Metastatic Lung Carcinoma in the Adrenal Gland (tissue), 1 donor: ENCODE measurements around the gene DNAAF5.

- PRO-cap = no peak
Measured at GRCh38 chr7:34780-35776, 157.3 kb upstream of the FAM20C start.

GRCh38 chr7:196774-197667, 4.7 kb downstream of the FAM20C start:
- PRO-cap = no peak

- PRO-cap = no peak
Measured at GRCh38 chr7:216637-217236, 24.4 kb downstream of the FAM20C start.

GRCh38 chr7:244356-245069, 45.5 kb upstream of the FOXL3 start:
- PRO-cap = no peak

DNA sequence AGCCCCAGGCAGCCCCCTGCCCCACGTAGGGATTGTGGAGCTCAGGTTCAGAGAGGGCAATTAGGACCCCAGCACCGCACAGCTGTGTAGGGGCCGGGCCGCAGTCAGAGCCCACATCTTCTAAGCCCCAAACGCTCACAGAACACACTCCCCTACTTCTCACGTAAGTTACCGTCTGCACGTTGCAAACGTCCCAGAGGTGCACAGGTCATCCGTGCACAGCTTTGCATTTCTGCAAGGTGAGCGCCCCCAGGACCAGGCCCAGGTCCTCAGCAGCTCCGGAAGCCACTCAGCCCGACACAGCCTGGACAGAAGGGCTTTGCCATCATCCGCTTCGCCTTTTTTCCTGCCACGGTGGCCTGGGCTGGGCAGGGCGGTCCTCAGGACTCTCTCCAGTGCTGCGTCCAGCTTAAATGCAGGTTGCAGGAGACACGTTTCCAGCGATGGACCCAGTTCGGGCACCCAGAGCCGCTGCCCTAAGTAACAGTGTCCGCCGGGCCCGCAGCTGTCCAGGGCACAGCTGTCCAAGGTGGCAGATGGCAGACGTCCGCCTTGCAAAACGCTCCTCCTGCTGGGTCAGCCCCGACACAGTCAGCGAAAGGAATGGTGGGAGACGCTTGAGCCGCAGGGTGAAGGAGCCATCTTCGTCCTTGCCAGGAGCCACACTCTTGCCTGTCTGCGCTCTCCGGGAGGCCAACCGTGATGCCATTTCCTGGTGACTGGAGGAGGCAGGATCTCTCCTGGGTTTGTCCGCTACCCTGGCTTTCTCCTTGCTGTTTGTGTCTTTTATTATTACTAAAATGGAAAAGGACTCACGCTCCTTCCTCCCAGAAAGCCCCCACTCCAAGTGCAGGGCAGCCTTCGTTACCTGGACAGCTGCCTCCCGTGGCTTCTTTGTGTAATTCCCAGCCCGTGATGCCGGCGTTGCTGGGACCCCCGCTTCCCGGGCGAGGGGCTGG, 37.0 kb upstream of the FOXL3 start:
- PRO-cap = no peak

- PRO-cap = no peak
Measured at GRCh38 chr7:329974-330399, 40.0 kb downstream of the FOXL3 start.

- PRO-cap = no peak
Measured at GRCh38 chr7:434701-435106, 84.9 kb downstream of the PDGFA start.

GRCh38 chr7:549405-549987, 29.9 kb upstream of the PDGFA start:
- PRO-cap = no peak

DNA sequence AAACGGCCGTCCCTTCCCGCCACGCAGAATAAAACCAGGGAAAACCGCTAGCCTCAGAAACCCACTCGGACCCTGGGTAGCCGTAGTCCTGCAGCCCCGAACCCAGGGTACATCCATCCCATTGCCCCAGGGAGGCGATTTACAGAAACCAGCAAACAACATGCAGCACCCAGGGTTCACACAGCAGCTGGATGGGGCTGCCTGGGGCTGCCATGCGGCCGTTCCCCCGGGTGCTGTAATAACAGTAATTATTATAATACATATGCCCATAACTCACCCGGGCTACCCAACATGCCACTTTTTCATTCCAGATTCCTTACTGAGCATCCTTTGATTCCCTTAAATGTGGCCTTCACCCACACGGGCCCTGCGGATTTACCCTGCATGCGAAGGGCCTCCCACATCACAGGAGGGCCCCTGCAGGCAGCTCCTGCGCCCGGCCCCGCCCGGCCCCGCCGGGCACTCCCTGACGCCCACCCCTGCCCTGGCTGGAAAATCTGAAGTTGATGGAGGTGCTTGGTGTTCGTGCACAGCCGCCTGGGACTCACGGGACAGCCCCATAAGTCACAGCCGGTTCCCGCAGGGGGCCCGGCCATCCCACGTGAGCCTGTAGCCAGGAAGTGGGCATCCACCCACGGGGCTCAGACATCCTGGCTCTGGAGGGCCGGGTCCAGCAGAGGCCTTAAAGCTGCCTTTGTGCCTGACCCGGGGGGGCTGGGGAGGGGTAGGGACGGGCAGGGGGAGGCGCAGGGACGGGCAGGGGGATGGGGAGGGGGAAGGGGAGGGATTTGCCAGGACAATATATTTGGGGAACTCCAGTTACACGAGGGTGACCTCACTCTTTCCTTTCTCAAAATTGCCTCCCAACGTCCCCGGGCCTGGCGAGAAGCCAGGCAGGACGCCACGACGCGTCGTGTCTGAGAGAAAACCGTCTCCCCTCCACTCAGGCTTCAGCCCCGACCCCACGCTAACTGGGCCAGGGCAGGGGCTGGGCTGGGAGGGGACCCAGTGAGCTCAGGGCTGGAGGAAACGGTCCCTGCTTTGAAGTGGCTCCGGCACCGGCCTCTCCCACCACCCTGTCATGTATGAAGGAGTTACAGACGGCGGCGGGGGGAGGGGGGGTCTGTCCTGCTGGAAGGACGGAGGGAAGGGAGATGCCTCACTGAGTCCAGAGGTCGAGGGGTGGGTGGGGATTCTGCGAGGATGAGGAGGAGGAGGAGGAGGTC, 81.9 kb upstream of the PDGFA start:
- PRO-cap = unidirectional peak, plus-strand start at position 644 of the sequence

DNA sequence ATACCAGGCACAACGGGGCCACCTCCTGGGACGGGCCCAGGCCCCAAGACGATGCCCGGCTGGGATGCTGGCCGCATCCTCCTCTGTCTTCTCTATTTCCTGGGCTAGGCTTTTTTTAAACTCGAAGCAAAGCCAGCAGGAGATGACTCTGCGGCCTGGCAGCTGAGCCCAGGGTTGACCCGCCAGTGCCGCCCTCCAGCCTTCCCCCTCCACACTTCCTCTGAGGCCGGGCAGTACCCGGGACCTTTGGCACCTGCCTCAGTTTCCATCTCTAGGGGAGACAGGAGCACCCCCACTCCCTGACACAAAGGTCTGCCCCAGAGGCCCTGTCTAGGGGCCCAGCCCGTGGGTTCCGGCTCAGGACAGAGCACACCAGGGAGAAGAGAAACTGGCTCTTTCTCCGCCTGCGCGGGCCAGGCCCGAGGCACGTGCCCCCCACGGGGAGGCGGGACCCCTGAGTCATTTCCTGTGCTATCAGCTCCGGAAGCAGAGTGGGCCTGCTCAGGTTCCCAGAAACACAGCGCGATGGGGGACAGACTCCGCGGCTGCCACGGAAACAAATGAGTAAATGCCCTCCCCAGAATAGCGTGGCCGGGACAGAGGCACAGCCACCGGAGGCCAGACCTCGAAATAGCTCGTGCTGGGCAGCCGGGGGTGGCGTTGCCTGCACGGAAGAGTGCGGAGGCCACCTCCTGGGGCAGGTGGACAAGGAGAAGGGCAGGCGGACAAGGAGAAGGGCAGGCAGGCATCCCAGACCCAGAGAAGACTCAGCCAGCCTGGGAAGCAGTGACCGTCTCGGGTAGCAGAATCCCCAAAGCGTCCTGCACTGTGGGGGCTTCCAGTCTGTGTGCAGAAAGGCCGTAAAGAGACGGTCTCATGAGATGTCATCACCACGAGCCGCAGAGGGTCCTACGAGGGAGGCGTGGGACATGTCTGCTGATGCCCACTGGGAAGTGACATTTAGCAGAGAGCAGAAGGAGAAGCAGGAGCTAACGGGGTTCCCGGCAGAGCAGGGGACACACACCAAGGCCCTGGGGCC, 84.8 kb upstream of the PDGFA start:
- PRO-cap = unidirectional peak, minus-strand start at position 94 of the sequence; bidirectional peak, plus-strand start at position 512 of the sequence, minus-strand start at position 364 of the sequence

GRCh38 chr7:621780-622254, 102.2 kb upstream of the PDGFA start:
- PRO-cap = no peak

DNA sequence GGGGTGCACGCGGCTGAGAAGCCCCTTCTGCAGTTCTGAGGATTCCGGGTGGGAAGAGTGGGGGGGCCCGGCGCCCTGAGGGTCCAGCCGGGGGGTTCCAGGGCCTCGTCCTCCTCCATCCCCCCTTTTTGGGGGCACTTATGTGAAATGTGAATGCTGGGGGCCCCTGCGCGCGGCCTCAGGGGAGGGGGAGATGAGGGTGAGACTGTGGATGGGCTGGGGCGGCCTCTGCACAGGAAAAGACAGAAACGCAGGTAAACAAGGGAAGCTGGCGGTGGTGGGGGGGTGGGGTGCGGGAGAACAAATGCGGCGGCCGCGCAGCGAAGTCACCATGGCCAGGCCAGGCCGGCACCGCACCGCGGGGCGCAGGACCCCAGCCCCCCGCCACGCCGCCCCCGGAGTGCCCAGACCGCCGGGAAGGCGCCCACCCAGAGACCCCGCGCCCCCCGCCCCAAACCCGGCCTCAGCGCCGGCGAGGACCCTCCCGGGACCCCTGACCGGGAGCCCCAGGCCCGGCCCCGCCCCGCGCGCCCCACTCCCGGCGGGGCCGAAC, 14.6 kb upstream of the DNAAF5 start:
- PRO-cap = no peak

DNA sequence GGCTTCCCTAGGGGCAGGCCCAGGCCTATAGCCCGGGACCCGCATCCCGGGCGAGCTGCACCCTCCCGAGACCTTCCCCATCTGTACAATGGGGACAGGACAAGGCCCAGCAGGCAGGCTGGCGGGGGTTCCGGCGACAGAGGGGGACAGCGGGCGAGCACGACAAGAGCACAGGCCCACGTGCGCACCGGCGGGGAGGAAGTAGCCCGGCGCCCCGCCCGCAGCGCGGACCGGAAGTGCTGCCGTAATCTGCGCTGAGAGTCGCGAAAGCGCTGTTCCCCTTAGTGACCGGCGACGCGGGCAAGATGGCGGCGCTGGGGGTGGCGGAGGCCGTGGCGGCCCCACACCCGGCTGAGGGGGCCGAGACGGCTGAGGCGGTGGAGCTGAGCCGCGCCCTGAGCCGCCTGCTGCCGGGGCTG, at the start of gene DNAAF5:
Gene DNAAF5, plus strand, starts transcription at position 284 of the 419 bp plus-strand sequence.
- PRO-cap = bidirectional peak, plus-strand start at position 284 of the sequence, minus-strand start at position 203 of the sequence

DNA sequence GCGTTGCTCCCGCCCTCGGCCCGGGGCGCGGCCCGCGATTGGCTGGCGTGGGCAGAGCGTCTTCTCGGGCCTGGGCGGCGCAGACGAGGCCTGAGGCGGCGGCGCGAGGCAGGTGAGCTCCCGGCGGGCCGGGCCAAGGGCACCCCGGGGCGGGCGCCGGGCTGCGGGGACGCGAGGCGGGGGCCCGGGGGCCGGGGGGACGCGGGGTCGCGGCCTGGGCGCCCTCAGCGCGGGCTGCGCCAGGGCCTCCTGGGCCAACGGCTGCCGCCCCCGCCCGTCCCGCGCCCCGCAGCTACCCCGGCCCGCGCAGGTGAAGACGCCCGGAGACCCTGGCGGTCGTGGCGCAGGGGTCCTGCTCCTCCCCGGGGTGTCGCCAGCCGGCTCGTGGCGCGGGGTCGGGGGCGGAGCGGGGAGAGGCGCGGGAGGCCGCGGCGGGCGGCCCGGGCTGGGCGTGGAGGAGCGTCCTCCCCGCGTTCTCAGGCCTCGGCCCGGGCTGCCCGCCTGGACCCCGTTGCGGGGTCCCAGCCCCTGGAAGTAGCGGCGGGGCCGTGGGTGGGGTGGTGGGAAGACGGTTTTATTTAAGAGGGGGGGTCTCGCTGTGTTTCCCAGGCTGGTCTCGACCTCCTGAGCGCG, 15.6 kb upstream of the SUN1 start:
- PRO-cap = bidirectional peak, plus-strand start at position 82 of the sequence, minus-strand start outside the sequence

- PRO-cap = no peak
Measured at GRCh38 chr7:890170-890727, 13.9 kb downstream of the GET4 start.

DNA sequence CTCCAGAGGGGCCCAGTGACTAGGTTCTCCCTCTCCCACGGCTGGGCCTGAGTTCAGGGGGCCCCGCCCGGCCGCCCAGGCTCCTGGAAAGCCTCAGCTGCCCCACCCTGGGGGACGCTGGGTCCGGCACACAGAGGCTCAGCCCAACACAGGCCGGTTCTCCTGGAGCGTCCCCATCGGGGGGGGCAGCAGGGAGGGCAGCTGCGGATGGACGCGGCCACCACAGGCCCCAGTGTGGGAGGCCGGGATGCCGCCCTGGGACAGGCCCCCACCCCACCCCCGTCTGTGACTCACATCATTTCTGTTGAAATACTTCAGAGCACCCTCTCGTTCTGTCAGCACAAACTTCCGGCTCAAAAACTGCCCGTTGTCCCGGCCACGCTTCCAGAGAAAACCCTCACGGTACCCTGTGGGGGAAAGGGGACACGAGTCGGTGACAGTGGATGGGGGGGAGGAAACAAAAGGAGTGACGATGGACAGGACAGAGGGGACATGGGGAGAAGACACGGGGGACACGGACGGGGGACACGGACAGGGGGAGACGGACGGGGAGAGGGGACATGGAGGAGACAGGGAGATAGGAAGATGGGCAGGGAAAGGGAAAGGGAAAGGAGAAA, 28.5 kb downstream of the GET4 start:
- PRO-cap = no peak

- PRO-cap = bidirectional peak, plus-strand start at chr7:945986, minus-strand start at chr7:945788
Measured at GRCh38 chr7:945420-946544, 8.7 kb downstream of the ADAP1 start.

GRCh38 chr7:949654-950314, 4.7 kb downstream of the ADAP1 start:
- PRO-cap = unidirectional peak, minus-strand start at chr7:949762

DNA sequence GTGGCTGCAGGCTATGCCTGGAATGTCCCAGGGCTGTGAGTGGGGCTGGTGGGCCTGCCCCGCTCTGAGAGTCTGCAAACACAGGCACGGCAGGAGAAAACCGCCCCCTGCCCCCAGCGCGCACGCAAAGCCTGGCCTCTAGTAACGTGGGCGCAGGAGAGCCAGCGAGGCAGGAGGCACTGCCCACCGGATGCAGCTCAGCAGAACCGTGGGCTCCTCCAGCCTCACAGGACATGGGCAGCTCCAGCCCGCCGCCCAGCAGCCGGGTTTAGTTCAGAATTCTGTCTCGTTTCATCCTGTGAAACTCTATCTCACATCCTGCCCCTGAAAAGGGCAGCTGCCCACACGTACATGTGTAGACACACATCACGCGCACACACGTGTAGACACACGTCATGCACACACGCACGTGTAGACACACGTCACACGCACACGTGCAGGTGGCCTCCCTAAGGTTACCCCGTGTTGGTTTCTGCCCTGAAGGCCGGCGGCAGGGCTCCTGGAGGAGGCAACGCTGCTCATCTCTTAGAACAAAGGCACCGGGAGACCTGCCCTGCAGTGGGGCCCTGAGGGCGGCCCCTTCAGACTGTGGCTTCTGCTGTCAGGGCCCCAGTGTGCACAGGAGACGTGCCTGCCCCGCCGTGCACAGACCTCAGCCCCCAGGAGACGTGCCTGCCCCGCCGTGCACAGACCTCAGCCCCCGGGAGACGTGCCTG, 16.8 kb downstream of the CYP2W1 start:
- PRO-cap = no peak

DNA sequence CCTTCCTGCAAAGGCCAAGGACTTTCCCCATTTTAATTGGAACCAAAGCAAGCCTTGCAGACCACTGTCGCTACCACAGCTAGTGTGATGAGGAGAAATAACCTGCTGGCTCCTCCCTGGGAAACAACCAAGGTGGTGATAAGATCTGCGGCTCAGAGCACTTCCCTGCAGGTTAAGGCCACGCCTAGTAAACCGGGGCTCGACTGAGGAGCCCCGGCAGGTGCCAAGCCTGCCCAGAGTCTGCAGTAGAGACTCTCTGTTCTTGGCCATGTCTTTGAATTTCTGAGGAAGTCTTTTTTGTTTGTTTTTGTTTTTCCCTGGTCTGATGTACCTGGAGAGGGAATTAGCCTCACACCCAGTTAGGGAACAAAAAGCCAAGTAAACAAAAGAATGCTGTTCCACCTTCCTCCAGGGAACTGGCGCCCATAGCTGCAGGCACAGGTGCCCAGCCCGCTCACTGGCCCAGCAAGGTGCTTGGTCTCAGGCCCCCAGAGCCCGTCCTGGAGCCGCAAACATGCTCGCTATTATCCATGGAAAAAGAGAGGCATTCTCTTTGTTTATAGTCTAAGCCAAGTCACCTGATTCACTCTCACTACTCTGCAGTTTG, 2.5 kb downstream of the GPR146 start:
- PRO-cap = no peak